Measurements from ENCODE around the genes HSPA8, ZNF202, OR6X1, OR10S1 and OR10G4.

GRCh38 chr11:123061115-123062257, at the start of gene HSPA8:
HSPA8 (minus strand) TSS chr11:123062136.
- RRBS = 2% methylated on average over 14 of the region's 58 CpGs

DNA sequence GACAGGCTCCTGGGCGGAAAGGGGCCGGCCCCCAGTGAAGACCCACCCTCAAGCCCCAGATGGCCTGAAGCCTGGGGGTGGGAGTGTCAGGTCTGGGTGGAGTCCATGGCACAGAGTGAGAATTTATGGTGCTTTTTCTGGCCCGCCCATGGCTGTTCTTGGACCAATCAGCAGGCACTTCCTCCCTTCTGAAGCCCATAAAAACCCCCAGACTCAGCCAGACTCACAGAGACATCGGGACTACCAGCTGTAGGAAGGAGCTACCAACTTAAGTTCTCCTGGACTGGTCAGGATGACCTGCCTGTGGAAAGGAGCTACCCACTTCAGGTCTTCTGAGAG, 104.0 kb upstream of the CLMP start:
- RRBS = no CpG with 5 or more reads among the region's 4 CpGs

- RRBS = no CpG with 5 or more reads among the region's 10 CpGs
Measured at GRCh38 chr11:123302669-123303198, 107.7 kb upstream of the CLMP start.

DNA sequence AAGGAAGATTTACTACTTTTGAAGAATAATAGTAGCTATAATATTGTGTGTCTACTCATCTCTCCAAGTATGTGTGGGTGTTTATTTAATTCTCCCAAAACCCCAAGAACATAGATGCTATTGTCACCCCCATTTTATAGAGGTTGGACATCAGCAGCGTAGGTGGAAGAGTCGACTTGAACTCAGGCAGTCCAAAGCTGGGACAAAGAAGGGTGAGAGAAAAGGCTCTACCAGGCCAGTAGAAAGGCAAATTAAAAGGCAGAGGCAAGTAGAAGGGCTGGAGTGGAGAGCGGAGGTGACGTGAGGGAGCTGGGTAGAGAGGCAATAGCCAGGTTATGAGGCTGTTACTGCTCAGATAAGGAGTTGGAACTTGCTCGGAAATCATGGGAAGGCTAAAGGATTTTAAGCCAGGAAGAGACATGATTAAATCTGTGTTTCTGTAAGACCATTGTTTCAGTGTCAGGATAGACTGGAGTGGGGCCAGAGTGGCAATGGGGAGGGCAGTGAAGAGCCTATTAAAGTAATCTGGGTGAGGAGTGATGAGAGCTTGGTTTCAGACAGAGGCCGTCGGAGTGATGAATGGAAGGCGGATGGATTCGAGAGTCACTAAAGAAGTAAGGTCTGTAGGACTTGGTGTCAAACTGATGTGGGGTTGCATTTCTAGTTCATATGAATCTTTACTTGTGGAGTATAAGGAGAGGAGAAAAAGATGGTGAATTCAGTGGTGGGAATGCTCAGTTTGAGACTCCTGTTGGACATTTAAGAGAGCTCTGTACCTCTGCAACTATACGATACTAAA, 39.0 kb downstream of the GRAMD1B start:
- RRBS = no CpG with 5 or more reads among the region's 10 CpGs

- RRBS = no CpG with 5 or more reads among the region's 3 CpGs
Measured at GRCh38 chr11:123474100-123474680, 44.1 kb downstream of the GRAMD1B start.

- RRBS = no CpG with 5 or more reads among the region's 7 CpGs
Measured at GRCh38 chr11:123478244-123478693, 48.2 kb downstream of the GRAMD1B start.

- RRBS = 2% methylated on average over 31 of the region's 72 CpGs
Measured at GRCh38 chr11:123740707-123741934, at the start of gene ZNF202. ZNF202 (minus strand) TSS chr11:123741660.

DNA sequence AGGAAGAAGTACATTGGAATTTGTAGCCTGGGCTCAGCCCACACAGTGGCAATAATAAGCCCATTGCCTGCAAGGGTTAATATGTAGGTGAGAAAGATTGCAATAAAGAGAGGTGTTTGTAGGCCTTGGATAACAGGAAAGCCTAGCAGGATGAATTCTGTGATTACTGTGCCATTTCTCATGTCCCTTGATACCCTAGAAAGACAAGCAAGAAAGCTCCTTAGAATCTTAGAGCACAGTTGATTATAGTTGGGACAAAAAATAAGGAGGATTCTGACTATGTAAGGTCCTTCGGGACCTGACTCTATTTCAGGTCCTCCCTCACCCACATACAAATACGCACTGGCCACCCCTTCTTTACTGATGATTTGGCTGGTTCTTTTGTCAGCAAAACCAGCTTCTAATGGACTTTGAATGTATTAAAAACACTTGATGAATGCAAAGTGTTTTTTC, at the start of gene OR6X1:
Gene OR6X1 (minus strand): TSS at position 182 of the 453 bp plus-strand sequence.
- RRBS = no CpG with 5 or more reads among the region's 2 CpGs

DNA sequence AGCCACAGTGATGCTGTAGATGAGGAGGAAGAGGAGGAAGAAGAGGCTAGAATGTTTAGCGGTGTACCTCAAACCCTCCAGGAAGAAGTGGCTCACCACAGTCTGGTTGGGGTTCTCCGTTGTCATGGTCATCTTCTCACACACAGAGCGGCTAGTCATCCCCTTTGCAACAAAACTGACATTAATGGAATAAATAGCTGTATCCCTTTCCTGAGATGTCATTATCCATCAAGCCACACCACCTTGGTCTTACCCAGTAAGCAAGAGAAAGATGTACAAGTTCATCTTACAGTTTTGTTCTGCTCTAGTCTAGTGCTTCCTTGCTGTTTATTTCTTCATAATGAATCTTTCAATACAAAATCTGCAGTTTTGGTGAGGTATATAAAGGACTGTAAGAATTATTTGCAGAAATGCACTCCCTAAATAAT, at the start of gene OR10S1:
Gene OR10S1 (minus strand): TSS at position 249 of the 428 bp plus-strand sequence.
- RRBS = no CpG with 5 or more reads among the region's 3 CpGs

DNA sequence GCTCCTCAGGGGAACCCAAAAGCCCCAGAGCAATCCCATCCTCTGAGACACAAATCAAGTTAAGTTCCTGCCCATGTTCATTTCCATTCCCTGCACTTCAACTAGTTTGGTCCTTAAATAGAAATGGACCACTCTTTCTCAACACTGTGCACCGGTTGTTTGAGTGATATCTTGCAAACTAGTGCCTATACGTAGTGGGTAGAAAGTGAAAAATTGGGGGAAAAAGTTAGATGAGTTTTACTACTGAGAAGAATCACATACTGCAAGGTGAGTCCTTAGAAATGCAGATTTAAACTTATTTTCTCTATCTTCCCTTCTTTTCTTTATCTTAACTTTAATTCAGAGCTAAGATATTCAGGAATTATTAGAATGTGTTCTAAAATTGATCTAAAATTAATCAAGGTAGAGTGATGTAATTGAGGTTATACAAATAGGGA, at the start of gene OR10G4:
Gene OR10G4 (plus strand): TSS at position 152 of the 437 bp plus-strand sequence.
- RRBS = no CpG with 5 or more reads among the region's 2 CpGs

DNA sequence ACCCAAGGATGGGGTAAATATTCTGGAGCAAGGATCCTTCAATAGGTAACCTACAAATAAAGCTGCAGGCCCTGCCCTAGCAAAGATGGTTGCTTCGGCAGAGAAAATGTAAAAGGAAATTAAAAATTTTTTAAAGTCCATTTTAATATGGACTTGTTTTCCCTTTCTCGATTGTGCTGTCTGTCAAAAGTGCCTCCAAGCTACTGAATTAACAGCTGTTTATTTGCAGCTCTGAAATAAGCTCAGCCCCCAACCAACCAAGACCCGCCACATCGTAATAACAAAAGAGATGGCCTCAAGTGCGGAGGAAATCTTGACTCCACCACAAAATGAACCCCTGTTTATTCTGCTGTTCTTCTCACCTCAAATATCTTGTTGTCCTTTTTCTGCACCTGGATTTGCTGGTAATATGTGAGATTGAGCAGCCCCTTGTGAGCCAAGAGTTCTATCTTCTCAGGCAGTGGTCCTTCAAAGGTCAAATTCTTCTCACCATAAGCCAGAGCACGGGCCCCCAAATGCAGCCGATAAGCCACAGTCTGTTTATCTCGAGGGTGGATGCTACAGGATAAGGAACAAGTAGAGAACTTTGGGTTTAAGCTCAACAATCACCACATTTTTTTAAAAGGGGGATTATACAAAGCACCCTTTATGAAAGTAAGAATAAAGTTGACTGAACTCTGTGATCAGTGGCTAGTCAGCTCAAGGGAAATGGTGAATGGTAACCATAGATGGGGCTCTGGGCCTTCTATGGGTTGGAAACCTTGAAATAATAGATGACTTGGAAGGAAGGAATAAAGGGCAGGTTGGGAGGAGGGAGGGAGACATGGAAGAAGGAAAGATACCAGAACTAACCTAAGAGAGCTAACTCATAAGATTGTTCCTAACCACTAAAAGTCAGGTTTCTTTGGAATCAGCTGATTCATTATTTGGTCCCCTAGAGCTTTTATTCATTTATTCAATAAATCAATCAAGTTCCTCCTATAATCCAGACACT, 15.8 kb downstream of the TBRG1 start:
- RRBS = no CpG with 5 or more reads among the region's 8 CpGs

DNA sequence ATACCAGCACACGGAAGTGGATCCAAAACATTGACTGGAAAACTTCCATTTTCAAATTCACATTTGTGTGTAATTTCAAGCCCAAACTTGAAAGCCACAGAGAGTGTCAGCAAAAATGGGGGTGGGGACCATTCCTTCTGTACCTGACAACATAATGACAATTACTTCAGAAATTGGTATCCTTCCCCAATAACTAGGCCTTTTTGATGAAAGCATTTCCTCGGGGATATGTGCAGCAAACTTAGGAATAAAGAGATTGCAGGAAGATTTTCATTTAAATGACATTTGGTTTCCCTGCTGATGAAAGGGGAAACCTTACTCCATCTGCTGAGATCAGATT, 16.0 kb downstream of the SIAE start:
- RRBS = no CpG with 5 or more reads among the region's 2 CpGs

- RRBS = no CpG with 5 or more reads among the region's 20 CpGs
Measured at GRCh38 chr11:124724858-124726041, 14.5 kb upstream of the NRGN start.

DNA sequence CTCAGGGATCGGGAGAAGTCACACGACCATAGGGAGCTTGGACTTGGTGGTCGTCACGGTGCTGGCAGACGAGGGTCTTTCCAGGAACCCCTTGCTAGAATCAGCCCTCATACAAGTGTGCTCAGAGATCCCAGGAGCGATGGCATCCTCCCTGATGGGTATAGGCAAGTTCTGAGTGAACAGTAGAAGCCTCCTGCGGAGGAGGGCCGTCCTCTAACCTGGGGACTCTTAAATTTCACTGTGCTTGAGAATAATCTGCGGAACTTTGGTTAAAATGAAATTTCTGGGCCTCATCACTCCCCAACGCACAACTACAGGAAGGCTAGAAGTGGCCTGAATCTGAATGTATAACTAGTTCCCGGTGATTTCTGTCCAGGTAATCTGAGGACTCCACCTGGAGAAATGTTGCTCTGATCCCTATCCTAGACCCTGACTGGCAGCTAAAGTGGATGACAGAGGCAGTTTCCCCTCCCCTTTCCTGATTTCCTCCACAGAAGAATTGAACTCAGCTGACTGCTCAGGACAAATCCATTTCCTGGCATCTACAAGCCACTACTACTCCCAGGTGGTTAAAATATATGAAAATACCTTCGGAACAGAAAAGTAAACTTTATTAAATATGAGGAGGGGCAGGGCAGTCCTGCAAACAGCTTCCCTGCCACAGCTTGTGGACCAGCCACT, 4.4 kb downstream of the VSIG2 start:
- RRBS = no CpG with 5 or more reads among the region's 12 CpGs

GRCh38 chr11:124761879-124762123, 289 bp downstream of the ESAM start:
- RRBS = 3% methylated on average over 3 of the region's 12 CpGs

DNA sequence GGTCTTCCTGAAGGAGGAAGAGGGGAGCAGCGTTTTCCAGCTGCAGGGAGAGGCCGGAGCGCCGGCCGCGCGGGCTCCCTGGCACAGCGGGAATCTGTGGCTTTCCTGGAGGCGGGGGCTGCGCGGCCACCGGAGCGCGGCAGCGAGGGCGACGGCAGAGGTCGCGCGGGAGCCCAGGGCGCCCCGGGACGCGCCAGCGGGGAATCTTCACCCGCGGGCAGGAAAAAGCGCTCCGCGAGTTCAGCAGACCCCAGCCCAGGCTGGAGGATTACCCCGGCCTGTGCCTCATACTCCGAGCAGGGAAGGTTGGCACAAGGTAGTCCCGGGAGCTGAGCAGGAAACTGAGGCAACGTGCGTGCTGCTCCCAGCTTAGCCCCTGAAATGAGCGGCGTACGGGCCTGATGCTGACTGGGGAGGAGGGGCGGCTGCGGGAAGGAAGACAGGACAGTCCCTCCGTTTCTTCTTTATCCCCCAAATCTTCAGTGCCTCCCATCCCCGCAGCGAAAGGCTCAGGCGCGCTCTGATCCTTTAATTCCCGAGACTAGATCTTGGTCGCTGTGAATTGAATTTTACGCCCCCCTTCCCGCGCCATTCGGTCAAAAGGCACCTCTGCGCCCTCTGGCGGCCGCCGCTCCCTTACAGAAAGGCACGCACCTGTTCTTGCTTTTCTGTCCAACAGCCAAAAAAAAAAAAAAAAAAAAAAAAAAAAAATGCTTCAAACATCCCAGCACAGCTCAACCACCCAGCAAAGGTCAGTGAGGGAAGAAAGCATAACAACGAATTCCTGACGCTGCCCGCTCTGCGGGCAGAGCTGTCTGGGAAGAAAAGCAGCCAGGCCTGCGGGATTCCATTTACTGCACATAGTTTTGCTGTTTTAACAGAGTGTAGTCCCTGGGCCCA, 873 bp upstream of the ESAM start:
- RRBS = 1% methylated on average over 27 of the region's 61 CpGs

GRCh38 chr11:124878704-124879464, 13.7 kb downstream of the ROBO3 start:
- RRBS = no CpG with 5 or more reads among the region's 11 CpGs

DNA sequence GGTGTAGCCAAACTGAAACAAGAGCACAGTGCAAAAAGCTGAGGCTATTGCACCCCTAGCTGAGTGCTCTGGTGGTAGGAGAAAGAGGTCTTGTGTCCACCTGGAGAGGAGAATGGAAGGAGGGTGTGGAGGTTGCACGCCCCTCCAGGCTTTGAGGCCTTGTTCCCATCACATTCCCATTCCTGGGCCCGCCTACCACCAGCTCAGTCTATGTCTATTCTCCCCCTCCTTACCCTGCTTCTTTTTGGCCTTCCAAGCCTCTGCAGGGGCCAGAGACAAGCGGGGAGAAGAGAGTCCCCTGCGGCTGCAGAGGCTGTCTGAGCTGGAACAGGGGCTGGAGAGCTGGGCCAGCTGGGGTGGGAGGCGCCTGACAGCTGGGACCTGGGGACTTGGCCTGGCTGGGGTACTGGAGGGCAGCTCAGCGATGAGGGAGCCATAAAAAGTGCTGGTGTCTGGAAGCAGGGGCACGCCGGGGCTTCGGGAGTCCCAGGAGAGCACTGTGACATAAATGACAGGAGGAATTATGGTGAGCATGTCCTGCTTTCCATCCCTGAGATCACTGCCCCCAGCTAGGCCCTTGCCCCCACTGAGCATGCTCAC, 6.5 kb downstream of the ROBO4 start:
- RRBS = no CpG with 5 or more reads among the region's 9 CpGs

DNA sequence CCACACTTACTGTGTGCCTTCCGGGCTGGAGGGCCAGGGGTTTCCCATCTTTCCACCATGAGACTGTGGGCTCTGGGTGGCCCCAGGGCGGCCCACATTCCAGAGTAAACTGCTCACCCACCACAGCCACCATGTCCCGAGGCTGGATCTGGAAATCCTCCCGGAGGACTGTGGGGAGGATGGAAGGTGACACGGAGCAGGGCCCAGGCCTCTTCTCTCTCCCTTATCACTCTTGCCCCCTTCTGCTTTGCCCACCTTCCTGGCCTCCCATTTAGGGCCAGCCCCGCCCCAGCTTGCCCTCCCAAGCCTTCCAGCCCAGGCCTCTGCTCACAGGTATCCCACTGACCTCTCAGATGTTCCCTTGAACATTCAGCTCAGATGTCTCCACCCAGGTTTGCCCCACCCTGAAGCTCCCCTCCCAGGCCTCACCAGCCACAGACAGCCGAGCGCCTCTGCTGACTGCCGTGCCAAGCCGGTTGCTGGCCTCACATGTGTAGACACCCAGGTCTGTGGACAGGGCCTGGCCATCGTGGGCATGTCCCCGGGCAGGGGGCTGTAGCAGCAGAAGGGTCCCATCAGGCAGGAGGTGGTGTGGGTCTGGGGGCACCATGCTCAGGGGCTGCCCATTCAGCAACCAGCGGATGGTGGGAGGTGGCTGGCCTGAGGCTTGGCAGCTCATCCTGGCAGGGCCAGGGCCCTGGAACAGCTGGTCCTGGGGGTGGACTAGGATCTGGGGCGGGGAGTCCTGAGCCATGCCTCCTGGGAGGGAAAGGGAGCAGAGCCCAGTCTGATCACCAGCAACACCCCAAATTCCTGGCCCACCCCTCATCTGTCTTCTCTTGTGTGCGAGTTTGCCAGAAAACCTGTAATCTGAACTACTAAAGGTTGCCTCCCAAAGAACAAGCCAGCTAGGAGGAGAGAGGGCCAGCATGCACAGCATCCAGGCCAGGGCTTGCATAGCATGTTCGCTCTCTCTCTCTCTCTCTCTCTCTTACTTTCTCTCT, 860 bp downstream of the ROBO4 start:
- RRBS = 12% methylated on average over 6 of the region's 16 CpGs

Data from Ishikawa (cell line).